Aorta (tissue), 1 donor: ENCODE data around the gene GSTO2.

DNA sequence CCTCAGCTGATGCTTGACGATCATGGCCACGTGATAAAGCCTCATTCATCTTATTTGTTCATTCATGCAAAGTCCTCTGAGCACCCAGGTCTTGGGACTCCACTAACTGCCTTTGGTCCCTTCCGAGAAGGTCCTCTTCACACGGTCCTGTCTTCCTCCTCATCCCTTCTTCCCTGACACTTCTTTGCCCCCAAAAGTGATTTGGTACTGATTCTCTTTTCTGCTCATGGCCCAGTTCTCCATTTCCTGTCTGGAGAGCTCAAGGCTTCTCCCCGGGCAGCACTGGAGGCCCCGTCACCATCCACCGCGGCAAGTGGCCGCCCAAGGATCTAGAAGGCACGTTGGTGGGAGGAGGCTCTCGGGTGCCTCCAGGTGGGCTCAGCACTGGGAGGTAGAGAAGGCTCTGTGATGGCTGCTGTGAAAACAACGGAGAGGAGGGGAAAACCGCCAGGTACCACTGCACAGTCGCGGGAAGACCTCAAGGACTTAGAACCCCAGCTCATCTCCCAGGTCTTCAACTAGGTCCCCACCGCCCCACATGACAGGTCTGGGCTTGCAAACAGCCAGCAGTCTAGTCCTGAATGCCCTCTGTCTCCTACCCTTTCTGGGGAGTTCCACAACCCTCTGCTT lies 134.4 kb downstream of the NEURL1 start:
- PRO-cap: no peak

GRCh38 chr10:103649430-103649848 lies 155.9 kb downstream of the NEURL1 start:
- PRO-cap: no peak

- PRO-cap: no peak
Measured at GRCh38 chr10:103691977-103692352, 163.4 kb downstream of the SH3PXD2A start.

GRCh38 chr10:103751753-103751994 lies 103.7 kb downstream of the SH3PXD2A start:
- PRO-cap: no peak

DNA sequence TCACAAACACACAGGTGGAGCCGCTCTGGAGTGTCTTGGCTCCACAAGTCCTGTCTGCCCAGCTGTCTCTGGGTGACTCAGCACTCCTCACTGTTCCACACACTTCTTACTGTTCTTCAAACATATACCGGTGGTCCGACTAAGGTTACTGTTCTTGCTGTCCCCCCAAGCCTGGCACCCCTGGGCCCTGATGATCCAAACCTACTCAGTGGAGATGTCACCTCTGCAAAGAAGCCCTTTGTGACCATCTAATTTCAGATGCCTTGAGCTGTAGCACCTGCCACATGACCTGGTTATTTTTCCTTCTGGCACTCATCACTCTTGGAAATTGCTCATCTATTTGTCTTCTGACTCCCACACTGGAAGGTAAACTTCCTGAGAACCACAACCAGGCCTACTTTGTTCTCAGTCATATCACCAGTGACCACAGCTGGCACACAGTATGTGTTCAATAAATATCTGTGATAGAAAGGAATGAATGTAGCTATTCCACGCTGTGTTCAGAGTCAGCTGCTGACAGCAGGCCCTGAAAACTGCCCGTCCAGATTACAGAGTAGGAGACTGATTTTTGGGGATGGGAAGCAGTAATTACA lies 97.1 kb downstream of the SH3PXD2A start:
- PRO-cap: no peak

- PRO-cap: no peak
Measured at GRCh38 chr10:103814536-103814955, 40.8 kb downstream of the SH3PXD2A start.

DNA sequence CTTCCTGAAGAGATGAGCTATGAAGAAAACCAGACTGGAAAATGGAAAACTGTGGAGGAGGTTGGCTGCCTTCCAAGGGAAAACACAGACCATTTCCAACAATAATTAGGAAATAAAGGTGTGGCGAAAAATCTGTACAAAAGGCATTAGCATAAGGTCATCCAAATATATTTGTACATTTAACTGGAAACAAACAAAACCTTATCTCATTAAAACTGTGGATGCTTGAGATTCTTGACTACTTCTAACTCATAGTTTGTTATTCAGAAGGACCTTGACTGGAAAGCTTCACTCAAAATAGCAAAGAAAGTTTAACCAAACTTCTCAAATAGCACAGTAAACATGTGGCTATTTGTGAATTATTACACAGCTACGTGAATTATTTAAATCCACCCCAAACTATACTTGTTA lies 1.6 kb downstream of the STN1 start:
- PRO-cap: no peak

- PRO-cap: no peak
Measured at GRCh38 chr10:104027850-104028522, 57.7 kb downstream of the COL17A1 start.

- PRO-cap: no peak
Measured at GRCh38 chr10:104122329-104122582, 285 bp downstream of the SFR1 start.

DNA sequence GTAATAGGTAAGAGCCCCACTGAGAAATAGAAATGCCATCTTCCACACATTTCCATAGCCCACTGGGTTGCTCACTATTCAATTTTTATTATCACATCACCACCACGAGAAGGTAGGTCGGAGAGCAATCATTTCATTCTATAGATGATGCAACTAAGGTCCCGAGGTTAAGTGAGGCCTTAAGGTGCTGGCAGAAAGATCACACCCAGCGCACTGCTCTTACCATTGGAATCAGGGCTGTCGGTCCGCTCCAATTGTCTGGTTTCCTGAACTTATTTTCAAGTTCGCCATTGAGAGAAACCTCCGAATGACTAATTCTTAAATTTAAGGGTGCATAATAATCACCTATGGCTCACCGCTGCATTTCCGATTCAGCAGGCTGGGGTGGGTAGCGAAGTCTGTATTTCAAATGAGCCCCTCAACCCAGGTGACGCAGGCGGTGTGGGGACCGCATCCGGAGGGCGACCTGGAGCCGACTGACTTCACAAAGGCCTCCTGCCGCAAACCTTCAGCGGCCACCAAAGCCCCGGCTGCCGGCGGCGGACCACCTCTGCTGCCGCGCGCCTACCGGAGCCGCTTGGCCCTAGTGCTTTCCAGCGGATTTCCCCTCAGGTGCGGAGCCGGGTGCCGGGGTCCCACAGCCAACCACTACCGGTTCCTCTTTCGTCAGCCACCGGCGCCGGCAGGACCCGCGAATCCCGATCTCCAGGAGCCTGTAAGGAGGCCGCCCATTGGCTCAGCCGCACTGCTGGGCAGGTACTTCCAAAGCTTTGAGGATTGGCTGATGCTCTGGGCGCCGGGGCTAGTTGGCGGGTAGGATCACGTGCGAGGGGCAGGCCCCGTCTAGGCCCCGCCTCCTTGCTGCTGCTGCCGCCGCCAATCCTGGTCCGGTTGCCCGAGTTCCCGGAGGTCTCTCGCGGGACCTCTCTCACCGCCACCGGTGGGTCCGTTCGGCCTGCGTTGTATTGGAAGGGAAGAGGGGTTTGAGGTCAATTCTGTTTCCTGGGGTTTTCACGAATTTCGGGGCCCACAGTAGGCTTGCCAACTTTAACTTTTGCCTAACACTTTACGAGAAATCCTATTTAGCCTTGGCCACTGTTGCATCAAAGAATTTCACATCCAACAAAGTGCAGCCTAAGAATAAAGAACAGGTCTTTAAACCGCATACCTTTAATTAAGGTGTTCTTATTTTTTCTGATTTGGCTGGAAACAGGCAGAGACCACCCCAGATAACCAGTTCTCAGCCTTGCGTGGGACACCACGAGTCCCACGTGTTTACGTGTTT lies at the start of gene GSTO2:
Gene GSTO2 (plus strand): TSS at position 855 of the 1,285 bp plus-strand sequence.
- PRO-cap: bidirectional peak, plus-strand start at position 965 of the sequence, minus-strand start at position 671 of the sequence

DNA sequence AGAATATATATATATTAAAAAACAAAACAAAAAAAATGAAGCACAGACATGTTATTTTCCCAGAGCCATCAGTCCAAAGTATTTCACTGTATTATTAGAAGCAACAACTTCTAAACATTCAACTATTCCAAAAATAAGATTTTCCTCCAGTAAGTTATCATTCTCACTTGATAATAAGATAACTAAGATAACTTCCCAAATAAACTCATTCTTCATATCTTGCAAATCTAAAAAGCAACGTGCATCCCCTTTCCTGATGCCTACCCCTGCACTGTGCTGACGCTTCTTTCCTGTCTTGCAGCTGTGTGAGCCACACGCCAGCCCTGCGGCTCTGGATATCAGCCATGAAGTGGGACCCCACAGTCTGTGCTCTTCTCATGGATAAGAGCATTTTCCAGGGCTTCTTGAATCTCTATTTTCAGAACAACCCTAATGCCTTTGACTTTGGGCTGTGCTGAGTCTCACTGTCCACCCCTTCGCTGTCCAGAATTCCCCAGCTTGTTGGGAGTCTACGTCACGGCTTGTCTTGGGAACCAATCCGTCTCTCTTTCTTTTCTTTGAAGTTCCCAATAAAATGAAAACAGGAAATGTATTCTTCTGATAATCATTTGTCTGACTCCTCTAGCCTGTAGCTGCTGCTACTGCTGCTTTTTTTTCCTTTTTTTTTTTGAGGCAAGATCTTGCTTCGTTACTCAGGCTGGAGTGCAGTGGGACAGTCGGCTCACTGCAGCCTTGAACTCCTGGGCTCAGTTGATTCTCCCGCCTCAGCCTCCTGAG lies 30.0 kb downstream of the GSTO2 start:
- PRO-cap: no peak

GRCh38 chr10:104307299-104308152 lies 30.7 kb downstream of the ITPRIP start:
- PRO-cap: no peak

GRCh38 chr10:104312771-104313183 lies 25.5 kb downstream of the ITPRIP start:
- PRO-cap: no peak

- PRO-cap: no peak
Measured at GRCh38 chr10:104325909-104326726, 12.1 kb downstream of the ITPRIP start.

DNA sequence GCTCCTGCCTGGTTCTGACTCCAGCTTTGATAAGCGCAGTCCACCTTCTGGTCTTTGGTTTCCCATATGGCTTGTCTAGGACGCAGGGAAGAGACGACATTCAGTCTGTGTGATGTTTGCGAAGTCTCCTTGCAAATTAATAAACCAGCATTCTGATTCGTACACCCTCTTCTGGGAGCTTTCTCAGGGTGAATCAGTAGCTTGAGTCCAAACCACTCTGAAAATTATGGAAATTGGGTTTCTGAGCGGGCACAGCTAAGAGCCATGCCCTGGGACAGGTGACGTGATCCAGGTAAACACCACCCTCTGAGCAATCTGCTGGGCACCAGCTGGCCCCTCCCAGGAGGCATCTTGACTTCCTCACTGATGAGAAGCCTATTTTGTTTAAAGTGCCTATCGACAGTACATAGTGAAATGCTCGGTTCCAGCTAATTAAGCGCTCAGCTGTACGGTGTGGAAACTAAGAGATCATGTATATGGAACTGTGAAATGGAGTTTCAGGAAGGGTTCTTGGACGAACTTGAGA lies 3.4 kb downstream of the ITPRIP start:
- PRO-cap: no peak

DNA sequence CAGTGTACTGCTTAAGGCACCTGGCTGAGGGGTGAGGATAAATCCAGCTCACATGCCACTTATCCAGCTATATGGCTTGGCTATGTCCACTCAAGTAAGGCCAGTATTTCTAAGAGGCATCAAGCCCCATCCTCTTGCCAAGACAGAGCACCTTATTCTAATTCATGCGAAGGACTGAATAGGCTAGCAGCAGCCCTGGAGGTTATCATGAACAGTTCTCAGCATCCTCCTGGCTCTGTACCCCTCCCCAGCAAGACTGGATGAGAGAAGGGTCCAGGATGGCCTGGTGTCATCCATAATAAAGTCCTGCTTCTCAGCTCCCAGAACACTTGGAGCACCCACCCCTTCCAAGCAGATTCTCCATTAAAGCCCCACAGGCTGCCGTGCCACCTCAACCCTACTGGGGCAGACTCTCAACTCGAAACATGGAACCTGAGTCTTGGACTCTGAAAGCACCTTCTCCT lies 2.2 kb downstream of the ITPRIP start:
- PRO-cap: no peak

GRCh38 chr10:105644290-105644670 lies 1003.2 kb downstream of the SORCS3 start:
- PRO-cap: no peak

DNA sequence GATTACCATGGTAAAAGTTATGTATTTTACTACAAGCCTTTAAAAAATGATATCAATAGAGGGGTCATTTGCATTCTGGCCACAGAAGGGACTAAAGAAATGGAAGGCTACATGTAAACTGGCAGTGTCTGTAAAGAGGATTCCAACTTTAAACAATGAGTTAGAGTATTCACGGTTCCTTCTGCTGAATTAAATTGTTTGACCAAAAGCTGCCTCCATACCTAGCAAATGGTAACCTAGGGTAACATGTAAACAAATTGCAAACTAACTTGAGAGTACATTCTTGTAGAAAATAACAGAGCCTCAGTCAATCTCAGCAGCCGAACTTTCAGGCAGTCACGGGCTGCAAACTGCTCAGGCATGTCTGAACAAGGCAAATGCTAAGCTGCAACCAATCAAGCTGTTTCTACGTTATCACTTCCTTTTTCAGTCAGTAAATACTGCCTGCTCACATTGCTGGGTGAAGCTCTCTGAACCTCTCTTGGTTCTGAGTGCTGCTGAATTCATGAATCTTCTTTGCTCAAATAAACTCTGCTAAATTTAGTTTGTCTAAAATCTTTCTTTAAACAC lies 1212.5 kb downstream of the SORCS1 start:
- PRO-cap: no peak

GRCh38 chr10:107165144-107165397 lies 565 bp upstream of the SORCS1 start:
- PRO-cap: no peak

- PRO-cap: no peak
Measured at GRCh38 chr10:109729768-109730216, 193.5 kb downstream of the XPNPEP1 start.